Karpas-422 (cell line): Measurements from ENCODE around the genes PYY and G6PC3.

GRCh38 chr17:42494198-42494697 is 35.6 kb downstream of the ATP6V0A1 start:
- PRO-cap = no peak
- RAMPAGE, long total RNA = no peak

DNA sequence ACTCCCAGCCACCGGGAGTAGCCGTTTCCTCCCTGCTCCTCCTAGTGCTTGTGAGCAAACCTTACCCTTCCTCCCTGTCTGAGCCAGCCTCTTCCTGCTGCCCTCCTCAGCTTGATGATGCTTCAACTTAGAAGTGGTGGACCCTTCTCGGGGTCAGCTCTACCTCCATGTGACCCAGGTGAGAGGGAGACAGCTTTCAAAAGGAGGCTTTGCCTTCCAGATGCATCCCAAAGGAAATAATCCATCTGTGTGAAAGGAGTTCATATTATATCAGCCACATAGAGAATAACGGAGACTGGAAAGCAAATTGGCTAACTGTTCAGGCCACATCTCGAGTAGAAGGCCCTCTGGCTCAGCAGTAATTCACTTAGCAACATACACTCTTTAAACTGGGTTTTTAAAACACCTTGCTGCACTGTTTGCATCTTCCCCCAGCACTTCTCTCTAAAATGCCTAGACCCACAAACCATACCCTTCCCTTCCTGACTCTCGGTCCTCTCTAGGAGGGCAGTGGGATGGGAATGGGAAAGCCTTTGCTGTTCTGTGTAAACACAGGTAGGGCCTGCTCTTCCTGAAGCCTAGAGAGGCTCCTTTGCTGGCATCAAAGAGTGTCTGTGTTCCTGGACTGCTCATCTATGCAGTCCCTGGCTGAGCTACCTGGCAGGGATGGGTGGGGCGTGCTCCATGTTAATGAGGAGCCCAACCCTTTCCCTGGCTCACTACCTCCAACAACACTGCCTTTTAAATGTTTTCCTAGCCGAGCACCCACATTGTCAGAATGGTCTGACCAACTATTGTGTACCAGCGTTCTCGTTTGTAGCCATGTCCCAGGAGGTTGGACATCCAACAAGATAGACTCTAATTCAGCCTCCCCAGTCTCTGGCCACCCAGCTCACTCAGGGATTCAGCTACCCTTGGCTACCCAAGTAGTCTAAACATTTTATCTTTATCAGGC is 26.8 kb upstream of the NAGLU start:
- PRO-cap = no peak
- RAMPAGE, long total RNA = no peak

- PRO-cap = no peak
- RAMPAGE, long total RNA = no peak
Observed at GRCh38 chr17:42573769-42574294, 3.7 kb downstream of the PSMC3IP start.

- PRO-cap = no peak
- RAMPAGE, long total RNA = no peak
Observed at GRCh38 chr17:42666401-42667273, 7.6 kb downstream of the TUBG2 start.

DNA sequence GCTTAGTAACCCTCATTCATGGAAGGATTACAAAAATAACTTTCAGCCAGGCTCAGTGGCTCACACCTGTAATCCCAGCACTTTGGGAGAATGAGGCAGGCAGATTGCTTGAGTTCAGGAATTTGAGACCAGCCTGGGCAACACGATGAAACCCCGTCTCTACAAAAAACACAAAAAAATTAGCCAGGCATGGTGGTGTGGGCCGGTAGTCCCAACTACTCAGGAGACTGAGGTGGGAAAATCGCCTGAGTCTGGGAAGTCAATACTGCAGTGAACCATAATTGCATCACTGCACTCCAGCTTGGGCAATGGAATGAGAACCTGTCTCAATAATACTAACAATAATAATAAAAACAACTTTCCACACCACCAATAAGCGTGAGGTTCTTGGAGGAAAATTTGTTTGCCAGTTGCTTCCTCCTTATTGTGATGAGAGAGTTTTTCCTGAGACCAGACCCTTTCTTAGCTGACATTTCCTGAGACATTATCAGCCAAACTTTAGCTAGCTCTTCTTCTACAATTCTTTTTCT is 3.4 kb upstream of the EZH1 start:
- PRO-cap = no peak
- RAMPAGE, long total RNA = no peak

DNA sequence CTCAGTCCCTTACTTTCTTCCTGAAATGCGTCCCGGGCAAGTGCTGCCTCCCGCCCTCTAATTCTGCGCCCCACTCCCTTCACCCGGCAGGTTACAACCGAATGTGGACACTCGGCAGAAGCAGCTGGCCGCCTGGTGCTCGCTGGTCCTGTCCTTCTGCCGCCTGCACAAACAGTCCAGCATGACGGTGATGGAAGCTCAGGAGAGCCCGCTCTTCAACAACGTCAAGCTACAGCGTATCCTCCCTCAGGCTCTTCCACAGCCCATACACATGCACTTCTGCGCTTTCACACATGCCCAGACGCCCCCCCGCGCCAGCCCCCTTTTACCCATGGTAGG is 363 bp downstream of the VPS25 start:
- PRO-cap = no peak
- RAMPAGE, long total RNA = no peak

GRCh38 chr17:42789818-42790731 is 8.4 kb downstream of the COA3 start:
- PRO-cap = no peak
- RAMPAGE, long total RNA = no peak

- PRO-cap = no peak
- RAMPAGE, long total RNA = no peak
Observed at GRCh38 chr17:42994285-42994994, 3.8 kb upstream of the RPL27 start.

GRCh38 chr17:43018477-43019054 is 3.6 kb downstream of the VAT1 start:
- PRO-cap = no peak
- RAMPAGE, long total RNA = no peak

DNA sequence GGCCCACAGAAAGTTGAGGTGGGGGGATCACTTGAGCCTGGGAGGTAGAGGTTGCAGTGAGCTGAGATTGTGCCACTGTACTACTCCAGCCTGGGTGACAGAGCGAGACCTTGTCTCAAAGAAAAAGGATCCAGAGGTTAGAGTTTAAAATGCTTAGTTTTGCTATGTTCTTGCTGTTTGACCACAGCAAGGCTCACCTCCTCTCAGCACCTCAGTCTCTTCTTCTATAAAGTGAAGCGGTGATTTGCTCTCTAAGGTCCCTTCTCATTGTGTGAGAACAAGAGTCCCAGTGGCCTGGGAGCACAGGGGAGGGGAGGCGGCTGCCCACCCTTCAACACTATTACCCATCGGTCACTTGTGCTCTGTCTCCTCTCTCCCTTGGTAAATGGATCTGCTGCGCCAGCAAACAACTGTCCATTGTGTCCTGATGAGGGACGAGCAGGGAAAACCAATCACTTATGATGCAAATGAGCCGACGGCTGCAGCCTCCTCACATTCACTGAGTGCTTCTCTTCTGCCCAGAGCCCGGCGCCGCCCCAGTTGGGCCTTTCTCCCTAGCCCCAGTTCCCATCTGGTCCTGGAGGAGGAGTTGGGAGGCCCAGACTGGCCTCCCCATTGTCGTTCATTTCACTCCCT is 11.1 kb downstream of the RND2 start:
- PRO-cap = no peak
- RAMPAGE, long total RNA = no peak

GRCh38 chr17:43124486-43124819 is 711 bp downstream of the BRCA1 start:
- PRO-cap = no peak
- RAMPAGE, long total RNA = no peak

DNA sequence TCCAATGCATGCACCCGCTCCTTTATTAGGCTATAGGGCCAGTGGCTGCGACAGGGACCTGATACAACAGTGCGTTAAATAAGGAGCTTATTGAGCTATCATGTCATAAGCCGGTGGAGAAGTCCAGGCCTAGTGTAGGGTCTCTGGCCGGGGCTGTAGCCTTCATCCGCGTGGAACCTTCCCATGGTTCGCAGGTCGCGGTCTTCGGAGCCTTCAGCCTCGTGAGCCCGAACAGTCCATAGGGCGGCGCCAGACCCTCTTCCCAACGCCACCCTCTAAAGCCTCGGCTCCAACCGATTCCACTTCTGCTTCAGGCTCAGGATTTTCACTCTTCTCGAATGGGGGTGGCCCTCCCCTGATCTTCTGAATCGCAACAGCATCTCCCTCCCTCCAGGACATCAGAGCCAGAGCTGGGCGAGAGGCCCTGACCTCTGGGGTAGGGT is 10.3 kb upstream of the BRCA1 start:
- PRO-cap = no peak
- RAMPAGE, long total RNA = no peak

GRCh38 chr17:43316680-43317100 is 82.1 kb upstream of the ARL4D start:
- PRO-cap = no peak
- RAMPAGE, long total RNA = no peak

GRCh38 chr17:43393927-43394476 is 4.8 kb upstream of the ARL4D start:
- PRO-cap = unidirectional peak, plus-strand start at chr17:43394178
- RAMPAGE, long total RNA = no peak

GRCh38 chr17:43574249-43574616 is 28.1 kb upstream of the ETV4 start:
- PRO-cap = no peak
- RAMPAGE, long total RNA = no peak

GRCh38 chr17:43872206-43872738 is 25.3 kb downstream of the CD300LG start:
- PRO-cap = no peak
- RAMPAGE, long total RNA = no peak

DNA sequence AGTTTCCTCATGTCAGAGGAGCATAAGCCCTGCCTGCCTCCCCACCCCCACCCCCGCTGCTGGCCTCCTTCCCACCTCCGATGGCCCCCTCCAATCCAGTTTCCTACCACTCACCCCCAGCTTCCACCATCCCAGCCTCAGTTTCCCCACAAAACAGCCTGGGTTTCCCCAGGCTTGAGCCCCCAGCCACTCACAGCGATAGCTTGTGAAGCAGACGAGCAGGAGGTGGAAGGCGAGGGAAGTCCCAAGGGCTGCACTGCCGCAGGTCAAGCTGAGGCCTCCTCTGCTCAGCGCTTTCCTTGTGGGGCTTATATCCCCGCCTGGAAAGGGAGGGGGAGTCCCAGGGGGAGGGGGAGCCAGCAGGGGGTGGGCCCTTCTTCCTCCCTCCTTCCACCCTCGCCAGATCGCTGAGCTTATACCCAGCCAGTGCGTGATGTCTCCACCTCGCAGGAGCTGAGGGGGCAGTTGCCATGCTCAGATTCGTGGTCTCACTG is at the start of gene PYY:
PYY (minus strand) TSS at position 285 of the 494 bp plus-strand sequence.
- PRO-cap = no peak
- RAMPAGE, long total RNA = no peak

DNA sequence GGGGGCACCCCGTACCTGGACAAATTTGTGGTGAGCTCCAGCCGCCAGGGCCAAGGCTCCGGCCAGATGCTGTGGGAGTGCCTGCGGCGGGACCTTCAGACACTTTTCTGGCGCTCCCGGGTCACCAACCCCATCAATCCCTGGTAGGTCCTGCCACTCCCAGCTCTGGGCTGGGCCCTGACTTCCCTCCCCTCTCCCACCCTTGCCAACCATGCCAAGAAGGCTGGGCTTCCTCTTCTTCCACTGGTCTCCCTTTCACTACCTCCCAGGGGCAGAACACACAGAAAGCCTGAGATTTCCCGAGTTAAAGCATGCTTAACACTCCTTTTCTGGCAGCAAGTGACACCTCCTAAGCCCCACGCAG is 3.2 kb downstream of the NAGS start:
- PRO-cap = no peak
- RAMPAGE, long total RNA = no peak

GRCh38 chr17:44011563-44012064 is 3.1 kb downstream of the TMEM101 start:
- PRO-cap = no peak
- RAMPAGE, long total RNA = no peak

DNA sequence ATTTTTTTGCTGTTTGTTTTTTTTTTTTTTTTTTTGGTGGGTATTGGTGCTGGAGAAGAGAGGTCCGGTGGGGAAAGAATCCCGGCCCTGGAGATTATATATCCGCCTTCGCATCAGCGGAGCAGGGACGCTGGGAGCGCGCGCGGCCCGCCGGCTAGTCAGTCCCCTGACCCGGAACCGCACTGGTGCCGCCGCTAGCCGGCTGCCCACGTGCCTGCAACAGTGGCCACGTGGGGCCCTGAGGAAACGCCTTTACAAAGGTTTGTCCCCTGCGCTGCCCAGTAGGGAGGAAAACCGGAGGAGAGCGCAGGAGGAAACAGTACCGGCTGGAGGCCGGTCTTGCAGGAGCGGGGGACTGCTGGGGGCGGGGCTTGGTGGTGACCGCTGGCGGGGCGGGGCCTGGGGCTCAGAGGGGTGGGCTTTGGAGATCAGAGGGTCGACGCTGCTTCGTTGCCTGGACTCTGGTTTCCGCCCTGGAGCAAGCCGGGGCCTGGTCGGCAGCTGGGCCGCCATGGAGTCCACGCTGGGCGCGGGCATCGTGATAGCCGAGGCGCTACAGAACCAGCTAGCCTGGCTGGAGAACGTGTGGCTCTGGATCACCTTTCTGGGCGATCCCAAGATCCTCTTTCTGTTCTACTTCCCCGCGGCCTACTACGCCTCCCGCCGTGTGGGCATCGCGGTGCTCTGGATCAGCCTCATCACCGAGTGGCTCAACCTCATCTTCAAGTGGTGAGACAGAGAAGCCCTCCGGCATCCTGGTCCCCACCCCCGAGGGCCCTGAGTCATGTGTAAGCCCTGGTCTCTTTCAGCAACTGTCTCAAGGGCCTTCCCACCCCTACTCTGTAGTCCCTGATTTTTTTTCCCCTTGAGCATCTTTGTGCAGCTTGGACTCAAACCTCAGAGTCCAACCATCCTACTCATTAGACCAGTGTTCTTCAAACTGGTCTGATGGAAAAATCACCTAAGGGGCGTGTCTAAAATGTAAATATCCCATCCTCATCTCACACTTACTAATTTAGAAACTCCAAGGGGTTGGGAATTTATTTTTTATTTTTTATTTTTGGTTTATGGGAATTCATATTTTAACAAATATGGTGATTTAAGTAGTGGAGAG is at the start of gene G6PC3:
G6PC3 (plus strand) TSS at position 281 of the 1,114 bp plus-strand sequence.
- PRO-cap = bidirectional peak, plus-strand start at position 281 of the sequence, minus-strand start at position 184 of the sequence
- RAMPAGE, long total RNA = no peak